Karpas-422 (cell line): ENCODE data around the gene LRRTM3.

- PRO-cap, result no peak
- RAMPAGE, long total RNA, result no peak
Measured at GRCh38 chr10:62924368-62924991, 108.3 kb upstream of the EGR2 start.

GRCh38 chr10:63106211-63106707 is 26.9 kb upstream of the NRBF2 start:
- PRO-cap, result no peak
- RAMPAGE, long total RNA, result no peak

DNA sequence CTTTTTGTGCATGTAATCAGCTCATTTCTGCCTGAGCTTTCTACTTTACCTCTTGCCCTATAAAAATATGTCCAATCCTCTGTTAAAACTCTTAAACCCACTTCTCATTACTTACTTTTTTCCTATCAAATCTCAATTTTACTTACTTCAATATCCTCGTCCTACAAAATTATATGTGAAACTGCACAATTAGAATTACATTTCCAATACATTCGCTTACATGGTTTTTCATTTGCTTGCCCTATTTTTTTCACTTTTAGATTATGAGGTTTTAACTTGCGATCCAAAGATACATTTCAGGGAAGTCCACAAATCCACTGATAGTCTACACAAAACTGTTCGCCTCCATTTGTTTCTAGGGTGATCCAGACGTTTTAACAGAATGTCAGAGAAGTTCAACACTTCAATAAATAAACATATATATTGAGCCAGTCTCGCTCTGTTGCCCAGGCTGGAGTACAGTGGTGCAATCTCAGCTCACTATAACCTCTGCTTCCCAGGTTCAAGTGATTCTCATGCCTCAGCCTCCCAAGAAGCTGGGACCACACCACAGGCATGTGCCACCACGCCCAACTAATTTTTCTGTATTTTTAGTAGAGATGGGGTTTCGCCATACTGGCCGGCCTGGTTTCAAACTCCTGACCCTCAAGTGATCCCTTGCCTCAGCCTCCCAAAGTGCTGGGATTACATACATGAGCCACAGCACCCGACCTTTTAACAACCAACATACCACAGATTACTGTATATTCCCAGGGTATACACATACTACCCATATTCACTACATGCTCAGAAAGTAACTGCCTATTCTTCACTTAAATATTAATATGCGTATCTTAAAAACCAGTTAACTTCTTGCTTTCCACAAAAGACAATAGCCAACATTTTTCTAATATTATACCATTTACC is 134.3 kb downstream of the JMJD1C start:
- PRO-cap, result no peak
- RAMPAGE, long total RNA, result no peak

DNA sequence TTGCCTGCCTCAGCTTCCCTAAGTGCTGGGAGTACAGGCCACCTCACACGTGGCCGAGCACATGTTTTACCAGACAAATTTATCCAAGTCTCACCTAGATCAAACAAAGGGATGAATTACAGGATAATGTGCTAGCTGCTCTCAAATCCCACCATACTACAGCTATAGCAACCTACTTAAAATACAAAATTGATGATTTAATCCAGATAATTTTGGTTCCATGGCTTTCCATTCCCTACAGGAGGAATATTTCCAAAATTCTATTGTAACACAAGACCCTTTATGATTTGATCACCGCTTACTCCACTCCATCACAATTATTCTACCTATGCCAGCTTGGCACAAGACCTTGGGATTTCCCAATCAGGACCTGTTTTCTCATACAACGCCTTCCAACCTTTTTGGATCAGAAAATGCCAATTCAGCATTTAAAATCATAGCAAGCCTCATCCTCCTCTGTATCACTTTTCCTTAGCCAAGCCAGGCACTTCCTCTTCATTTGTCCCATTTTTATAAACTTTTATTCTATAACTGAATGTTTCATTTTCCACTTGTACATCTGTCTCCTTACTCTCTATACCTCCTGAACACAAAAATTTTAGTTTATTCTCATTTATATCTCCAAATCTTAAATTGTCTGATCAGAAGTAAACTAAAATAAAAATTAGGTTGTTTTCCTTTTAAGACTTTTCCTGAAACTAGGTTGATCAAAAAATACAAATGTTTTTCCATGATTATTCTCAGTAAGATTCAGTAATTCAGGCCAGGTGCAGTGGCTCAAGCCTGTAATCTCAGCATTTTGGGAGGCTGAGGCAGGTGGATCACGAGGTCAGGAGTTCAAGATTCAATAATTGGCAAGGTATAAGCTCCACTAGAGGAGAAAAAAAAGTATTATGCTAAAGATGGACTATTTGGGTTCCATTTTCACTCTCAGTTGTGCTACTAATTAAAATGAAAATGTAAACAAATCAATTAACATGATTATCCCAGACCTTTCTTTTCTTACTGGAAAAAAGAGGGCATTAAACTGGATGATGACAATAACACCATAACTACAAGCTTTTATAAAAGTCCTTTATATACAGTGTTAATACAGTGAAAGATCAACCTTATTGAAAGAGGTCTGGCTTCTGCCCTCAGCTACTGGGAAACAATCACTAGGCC is 100.7 kb downstream of the JMJD1C start:
- PRO-cap, result no peak
- RAMPAGE, long total RNA, result no peak

DNA sequence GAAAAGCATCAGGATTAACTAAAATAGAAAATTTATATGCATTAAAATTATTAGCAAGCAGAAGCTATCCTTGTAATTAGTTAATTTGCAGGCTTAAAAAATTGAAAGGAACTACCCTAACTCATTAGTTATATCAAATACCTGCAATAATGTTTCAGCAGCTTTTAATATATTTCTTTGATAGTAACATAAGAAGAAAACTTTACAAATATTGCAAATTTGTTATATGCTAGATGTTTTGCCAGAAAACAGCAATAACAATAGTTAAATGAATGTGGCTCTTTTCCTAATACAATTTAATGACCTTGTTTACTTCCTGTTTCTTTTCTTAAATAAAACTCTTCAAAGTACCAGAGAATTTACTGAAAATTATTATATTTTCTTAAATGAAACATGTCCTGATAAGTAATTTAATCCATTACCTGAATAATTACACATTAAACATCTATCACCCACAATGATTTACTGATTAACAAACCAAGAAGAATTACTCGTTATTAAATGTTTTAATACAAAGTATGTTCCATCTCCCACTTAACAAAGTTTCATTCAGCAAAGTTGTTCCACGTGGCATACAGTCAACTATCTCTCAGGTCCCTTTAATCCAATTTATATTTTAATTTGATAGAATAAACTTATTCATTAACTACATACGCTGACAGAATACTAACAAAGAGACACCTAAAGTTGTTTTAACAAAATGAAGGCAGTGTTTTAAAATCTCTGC is 86.5 kb downstream of the JMJD1C start:
- PRO-cap, result no peak
- RAMPAGE, long total RNA, result no peak

GRCh38 chr10:63430278-63430790 is 35.4 kb downstream of the JMJD1C start:
- PRO-cap, result no peak
- RAMPAGE, long total RNA, result no peak

DNA sequence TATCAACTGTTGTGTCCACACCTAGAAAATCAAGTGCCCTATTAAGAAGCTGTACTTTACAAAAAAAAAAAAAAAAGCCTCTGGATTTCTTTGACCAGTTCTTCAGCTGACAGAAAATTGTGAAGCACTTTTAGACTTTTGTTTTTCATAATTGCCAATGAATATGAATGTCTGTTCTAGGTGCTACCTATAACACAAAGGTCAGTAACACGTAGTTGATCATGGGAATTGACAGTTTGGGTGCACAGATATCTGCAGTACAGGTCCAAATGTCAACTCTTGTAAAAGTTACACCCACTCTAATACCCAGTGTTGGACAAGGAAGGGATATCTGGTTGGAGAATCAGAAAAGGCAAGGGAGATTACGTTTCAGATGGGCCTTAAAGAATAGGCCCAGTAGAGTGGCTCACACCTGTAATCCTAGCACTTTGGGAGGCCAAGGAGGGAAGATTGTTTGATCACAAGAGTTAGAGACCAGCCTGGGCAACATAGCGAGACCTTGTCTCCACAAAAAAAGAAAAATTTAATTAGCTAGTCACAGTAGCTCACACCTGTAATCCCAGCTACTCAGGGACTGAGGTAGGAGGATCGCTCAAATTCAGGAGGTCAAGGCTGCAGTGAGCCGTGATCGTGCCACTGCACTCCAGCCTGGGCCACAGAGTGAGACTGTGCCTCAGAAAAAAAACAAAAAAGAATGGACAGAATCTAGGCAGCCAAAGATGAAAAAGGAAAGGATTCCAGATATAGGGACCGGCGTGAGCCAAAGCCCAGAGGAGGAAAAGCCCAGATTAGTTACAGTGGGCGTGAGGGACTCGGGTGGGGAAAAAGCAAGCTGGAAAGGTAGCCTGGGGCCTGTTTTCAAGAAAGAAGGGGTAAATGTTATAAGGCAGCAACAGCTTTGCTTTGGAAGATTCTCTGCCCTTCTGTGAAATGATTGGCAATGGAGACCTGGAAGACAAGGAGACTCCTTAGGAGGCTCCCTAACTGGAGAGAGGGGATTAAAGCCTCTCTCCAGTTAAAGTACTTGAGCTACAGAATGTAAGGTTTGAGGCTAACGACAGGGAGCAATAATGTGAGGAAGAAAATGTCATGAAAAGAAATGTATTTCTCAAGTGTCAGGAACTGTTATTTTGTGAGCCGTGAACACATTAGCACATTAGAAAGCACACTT is 2.1 kb downstream of the REEP3 start:
- PRO-cap, result no peak
- RAMPAGE, long total RNA, result no peak

- PRO-cap, result no peak
- RAMPAGE, long total RNA, result no peak
Measured at GRCh38 chr10:63554742-63555246, 33.6 kb downstream of the REEP3 start.

DNA sequence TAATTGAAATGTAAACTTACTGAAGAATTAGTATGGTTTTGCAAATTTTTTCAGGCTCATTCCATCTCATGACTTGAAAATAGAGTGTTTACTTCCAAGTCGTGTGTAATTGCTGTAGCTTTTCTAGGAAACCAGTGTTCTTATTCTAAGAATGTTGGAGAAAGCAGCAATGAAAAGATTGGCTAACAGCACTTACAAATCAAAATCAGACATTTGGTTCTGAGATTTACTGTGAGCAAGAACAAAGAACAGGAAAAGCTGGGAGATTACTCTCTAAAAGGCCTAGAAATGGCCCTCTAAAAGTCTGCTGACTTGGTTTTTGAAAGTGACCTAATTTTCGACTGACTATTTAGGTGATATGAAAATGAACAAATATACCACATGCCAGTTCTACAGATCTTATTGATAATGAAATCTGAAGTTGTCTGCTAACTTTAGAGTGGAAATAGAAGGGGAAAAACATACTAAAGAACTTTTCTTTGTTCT is 52.1 kb downstream of the REEP3 start:
- PRO-cap, result no peak
- RAMPAGE, long total RNA, result no peak

DNA sequence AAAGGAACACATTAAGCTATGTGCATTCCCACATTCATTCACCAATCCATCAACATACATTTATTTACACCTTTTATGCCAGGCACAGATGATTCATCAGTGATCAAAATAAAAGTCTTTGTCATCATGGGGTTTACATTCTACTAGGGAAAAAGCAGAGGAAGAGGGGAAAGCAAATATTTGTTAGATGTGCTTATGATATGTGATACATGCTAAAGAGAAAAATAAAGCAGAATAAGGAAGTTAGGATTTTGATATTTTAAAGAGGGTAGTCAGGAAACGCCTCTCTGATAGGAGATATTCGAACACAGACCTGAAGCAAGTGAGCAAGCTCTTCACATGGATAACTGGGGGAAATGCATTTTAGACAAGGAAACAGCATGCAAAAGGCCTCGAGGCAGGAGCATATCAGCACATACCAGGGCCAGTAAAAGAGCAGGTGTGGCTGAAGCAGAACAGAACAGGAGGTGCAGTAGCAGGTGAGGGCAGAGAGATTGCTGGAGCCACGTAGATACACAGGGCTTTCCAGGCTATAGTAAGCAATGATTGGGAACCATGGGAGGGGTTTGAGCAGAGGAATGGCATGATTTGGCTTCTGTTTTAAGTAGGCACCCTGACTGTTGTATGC is 67.4 kb downstream of the REEP3 start:
- PRO-cap, result no peak
- RAMPAGE, long total RNA, result no peak

DNA sequence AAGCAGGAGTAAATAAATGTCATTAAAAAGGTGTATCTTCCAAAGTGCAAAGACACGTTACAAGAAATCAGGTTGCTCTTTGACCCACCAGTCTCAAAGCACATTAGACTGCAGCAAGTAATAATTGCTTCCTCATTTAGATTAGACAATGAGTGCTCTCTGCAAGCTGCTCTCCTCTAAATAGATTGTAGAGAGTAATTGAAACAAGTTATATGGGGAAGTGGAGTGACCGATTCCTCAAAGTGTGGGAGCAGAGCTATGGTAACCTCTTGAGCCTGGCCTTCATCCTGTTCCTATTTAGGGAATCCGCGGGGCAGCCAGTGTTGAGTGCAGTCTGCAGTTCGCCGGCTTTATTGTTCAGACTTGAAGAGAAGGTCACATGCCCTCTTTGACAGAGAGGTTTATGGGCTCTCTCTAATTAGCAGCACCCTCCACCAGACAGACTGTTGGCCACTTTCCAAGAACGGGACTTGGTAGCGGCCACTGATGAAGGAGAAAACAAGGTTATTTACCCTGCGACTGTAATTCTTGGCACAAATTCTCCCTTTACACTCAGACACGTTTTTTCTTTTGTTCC is 107.4 kb downstream of the REEP3 start:
- PRO-cap, result no peak
- RAMPAGE, long total RNA, result no peak

DNA sequence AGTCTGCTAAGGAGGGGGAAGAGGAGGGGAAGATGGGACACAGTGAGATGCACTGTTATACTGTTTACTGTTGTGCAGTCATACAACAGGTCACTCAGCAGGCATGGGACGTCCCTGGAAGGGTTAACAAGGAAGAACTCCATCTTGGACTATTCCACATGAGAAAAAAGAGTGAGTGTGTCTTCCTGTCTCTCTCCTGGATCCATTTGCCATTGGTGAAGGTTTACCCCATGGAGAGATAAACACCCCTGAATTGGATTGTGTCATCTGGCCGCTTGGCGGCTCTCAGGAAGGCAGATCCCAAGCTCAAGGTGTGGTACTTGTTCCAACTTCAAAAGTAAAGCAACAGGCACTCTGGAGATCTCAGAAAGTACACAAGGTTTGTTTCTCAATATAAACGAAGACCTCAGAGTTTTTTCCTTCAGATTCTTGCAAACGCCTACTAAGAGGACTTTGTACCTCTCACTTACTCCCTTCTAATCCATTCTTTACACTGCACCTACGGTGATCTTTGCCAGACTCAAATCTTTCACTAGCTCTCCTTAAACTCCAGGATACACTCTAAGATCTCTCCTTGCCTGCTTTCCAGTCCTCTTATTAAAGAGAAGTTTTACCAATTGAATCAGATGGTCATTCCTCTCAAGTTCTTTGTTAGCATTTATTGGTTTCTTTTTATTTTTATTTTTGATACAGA is 116.7 kb downstream of the REEP3 start:
- PRO-cap, result no peak
- RAMPAGE, long total RNA, result no peak

DNA sequence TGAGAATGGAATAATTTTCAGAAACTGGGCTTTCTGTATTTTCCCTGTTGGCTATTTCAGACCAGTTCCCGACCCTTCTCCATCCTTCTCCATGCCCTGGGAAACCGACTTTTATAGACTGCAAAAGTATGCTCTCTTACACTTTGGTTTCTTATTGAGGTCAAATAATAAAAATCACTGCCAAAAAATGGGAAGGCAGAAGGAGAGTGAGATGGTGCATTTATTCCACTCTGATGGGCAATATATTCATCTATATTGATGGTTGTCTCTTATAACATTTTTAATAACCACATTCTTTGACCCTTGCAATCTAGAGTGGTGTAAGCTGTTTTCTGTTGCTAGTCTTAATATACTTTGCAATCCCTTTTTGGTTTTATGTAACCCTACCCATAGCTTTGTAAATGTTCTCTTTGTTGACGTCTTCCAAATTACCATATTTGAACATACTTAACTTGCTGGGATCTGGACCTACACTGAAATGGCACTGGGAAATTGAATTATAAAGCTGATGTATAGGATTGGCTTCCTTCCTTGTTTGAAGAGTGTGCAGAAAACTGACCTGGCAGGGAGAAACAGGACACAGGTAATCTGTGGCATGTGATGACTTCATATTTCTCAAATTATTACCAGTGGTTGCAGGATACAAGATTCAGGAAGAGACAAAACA is 1227.2 kb upstream of the LRRTM3 start:
- PRO-cap, result no peak
- RAMPAGE, long total RNA, result no peak

DNA sequence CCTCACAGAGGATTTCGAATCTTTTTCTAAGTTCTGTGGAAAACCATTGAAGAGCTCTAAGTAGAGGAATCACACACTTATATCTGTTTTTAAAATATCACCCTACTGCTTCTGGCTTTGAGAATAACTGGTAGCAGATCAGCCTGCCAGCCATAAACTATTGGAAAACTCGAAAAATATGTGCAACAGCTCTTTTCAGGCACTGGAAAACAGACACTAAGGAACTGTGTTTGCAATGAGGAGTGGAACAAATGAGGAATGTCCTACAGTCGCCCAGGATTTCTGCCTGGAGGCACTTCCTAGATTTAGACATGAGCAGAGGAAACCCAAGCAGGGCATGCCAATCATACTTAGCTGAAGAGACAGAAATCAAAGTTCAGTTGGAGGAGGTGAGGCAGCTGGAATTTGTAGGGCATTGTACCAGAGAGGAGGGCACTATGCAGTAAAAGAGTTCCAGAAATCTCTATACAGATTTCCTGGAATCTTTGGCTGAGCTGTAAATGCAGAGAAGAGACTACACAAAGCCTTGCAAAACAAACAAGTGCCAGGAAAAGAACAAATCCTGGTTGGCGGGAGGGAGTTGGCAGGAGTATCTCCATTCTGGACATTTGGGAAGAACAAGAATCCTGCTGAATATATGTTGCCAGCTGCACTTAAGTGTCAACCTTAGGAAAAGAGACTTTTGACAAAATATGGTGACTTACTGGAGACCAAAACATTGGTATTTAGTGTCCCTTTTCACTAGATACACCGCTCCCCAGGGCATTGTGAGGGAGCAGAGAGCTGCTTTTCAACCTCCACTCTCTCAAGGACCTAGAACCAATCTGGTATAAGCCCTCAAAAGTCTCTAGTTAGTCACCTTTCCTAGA is 603.5 kb upstream of the LRRTM3 start:
- PRO-cap, result no peak
- RAMPAGE, long total RNA, result no peak

- PRO-cap, result no peak
- RAMPAGE, long total RNA, result no peak
Measured at GRCh38 chr10:66925678-66926289, at the start of gene LRRTM3. Gene LRRTM3, plus strand, starts transcription at chr10:66926036.

DNA sequence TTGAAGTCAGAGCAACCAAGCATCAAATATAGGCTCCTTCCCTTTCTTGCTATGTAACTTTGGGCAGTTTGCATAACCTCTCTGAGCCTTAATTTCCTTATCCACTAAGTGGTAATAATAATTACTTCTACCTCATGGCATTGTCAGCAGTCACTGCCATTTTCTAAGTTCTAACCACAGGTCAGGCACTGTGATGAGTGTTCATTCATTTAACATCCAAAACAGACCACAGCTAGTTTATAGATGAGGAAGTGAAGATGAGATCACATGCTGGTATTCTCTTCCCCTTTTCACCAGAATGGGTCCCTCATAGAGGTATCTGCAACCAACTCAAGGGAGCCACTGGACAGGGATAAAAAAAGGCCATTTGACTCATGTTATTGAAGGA is 65.1 kb downstream of the DNAJC12 start:
- PRO-cap, result bidirectional peak, plus-strand start at position 310 of the sequence, minus-strand start at position 155 of the sequence
- RAMPAGE, long total RNA, result no peak

GRCh38 chr10:67827863-67828145 is 10.2 kb downstream of the DNAJC12 start:
- PRO-cap, result no peak
- RAMPAGE, long total RNA, result no peak

GRCh38 chr10:68087423-68088069 is 12.5 kb upstream of the HERC4 start:
- PRO-cap, result no peak
- RAMPAGE, long total RNA, result no peak

DNA sequence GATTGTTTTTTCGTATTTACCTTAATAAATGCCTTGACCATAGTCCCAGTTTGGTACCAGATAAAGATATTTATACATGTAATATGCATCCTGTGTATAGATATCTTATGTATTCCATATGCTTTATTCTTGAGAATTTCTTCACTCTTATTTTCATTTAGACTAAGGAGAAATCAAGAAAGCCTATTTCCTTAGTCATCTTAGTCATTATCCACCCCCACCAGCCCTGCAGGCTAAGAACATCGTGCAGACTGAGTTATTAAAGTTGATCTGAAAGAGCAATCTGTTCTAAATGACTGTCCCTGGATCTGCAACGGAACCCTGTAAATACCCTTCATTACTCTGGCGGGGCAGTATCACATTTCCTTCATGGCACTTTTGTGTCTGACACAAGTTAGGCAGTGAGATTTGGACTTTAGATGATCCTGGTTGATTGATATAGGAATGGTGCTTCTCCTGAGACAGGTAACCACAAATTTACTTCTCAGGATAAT is 3.5 kb upstream of the MYPN start:
- PRO-cap, result no peak
- RAMPAGE, long total RNA, result no peak

DNA sequence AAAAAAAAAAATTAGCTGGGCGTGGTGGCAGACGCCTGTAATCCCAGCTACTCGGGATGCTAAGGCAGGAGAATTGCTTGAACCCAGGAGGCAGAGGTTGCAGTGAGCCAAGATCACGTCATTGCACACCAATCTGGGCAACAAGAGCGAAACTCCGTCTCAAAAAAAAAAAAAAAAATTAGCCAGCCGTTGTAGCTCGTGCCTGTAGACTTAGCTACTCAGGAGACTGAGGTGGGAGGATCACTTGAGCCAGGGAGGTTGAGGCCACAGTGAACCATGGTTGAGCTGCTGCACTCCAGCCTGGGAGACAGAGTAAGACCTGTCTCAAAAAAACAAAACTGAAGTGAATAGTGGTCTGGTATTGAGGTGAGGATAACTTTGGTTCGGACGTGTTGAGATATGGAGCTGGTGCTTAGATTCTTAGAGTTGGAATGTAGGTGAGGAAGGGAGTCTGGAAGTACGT is 2.9 kb downstream of the DDX50 start:
- PRO-cap, result no peak
- RAMPAGE, long total RNA, result no peak